HL-60 (cell line): ENCODE measurements around a stretch of chr20.

GRCh38 chr20:63968880-63969476 is 752 bp downstream of the ZNF512B start:
- RRBS: 9% methylated on average over 8 of the region's 31 CpGs

DNA sequence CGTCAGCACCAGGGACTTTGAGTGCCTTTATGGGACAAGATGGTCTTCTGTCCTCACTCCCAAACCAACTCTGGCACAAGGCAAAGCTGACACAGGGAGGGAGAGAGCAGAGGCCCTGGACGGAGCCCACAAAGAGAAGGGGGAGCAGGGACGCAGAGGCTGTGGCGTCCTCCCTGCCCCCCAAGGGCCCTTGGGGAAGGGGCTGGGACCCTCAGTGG is 630 bp upstream of the SOX18 start:
- RRBS: no CpG with 5 or more reads among the region's 4 CpGs

GRCh38 chr20:64160038-64161188 is 3.8 kb upstream of the MYT1 start:
- RRBS: no CpG with 5 or more reads among the region's 30 CpGs

DNA sequence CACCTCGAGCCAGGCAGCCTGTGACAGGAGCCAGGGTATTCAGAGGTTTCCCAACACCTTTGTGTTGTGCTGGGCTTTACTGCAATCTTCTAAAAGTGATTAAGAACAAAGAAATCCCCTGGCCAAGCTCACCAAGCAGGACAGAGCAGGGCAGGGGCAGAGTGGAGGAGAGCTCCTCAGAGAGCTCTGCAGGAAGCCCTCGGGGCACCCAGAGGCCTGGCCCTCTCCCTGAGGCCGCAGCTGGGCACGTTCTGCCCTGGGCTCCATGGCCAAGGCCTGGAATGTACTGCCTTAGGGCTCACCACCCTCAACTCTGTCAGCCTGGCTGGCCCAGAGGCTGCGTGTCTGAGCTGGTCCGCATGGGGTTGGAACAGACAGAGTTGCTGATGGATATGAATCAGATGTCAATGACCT is 33.4 kb upstream of the PCMTD2 start:
- RRBS: no CpG with 5 or more reads among the region's 6 CpGs

DNA sequence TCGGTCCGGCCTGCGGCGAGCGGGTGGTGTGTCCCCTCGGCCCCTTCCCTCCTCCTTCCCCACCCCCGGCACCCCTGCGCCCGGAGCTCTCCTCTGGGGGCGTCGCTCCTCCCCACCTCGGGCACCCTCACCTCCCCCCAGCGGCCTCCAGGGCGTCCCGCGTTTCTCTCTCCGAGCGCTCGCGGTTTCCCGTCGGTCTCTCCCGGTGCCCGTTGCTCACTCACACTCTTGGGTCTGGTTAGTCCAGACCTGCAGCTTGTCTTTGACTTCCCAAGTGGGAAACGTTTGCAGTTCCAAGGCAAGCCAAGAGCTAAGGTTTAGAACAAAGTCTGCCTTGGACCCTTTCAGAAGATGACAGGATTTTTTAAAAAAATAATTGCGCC is 342 bp downstream of the PCMTD2 start:
- RRBS: 5% methylated on average over 17 of the region's 26 CpGs